Mammary microvascular endothelial cell (primary cell): ENCODE data around the genes OR13J1, HRCT1, OR2S2 and MELK.

GRCh38 chr9:35682550-35683277 lies 7.0 kb downstream of the TPM2 start:
- RAMPAGE, long total RNA: no peak

- RAMPAGE, long total RNA: no peak
Measured at GRCh38 chr9:35697885-35698989, 8.5 kb upstream of the TPM2 start.

GRCh38 chr9:35710491-35711045 lies 20.8 kb upstream of the TPM2 start:
- RAMPAGE, long total RNA: no peak

DNA sequence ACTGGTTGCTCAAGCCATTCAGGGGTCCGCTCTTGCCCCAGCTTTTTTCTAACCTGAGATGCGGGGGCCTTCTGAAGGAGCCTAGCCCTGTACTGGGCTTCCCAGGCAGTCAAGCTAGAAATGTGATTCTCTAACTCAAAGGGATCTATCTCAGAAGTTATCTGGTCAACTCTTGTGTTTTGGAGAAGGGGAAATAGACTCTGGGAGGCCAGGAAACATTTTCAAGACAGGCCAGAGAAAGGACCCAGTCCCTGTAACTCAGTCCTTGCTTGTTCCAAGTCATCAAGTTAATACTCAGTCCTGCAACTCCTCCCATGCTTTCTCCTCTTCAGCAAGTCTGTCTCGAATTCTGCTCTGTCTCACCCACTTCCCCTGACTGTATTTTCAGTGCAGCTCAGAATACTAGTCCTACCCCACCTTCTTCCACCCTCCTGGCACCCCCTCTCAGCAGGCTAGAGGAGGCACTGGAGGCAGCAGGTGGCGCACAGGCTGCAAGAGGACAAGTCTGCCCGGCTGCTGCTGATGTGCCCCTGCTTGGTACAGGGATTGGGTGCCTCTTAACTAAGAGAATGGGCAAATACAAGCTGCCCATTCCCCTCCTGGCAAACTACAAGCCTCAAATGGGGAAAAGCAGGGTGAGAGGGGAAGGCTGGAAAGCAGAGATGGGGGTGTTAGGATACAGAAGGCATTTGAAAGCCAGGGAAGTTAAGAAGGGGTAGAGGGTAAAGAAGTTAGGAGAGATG lies 5.2 kb downstream of the TLN1 start:
- RAMPAGE, long total RNA: no peak

GRCh38 chr9:35746608-35747438 lies 2.2 kb downstream of the GBA2 start:
- RAMPAGE, long total RNA: no peak

GRCh38 chr9:35770901-35771380 lies 16.9 kb upstream of the MSMP start:
- RAMPAGE, long total RNA: no peak

DNA sequence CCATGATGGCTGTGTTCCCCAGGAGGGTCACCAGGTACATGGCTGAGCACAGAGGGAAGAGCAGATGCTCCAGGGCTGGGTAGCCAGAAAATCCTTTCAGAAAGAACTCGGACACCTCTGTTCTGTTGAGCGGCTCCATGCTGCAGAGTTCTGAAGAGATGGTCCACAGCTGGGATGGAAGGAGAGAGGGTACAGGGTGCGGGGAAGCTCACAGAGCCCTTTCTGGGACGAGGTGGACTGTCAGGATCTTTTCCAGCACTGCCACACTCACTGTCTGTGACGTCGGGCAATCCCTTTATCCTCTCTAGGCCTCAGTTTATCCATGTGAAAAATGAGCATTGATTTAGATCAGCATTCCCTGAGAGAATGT lies at the start of gene OR13J1:
Gene OR13J1, minus strand, starts transcription at position 139 of the 370 bp plus-strand sequence.
- RAMPAGE, long total RNA: no peak

- RAMPAGE, long total RNA: no peak
Measured at GRCh38 chr9:35905716-35906337, at the start of gene HRCT1. TSS of gene HRCT1 (plus strand) at chr9:35906202.

DNA sequence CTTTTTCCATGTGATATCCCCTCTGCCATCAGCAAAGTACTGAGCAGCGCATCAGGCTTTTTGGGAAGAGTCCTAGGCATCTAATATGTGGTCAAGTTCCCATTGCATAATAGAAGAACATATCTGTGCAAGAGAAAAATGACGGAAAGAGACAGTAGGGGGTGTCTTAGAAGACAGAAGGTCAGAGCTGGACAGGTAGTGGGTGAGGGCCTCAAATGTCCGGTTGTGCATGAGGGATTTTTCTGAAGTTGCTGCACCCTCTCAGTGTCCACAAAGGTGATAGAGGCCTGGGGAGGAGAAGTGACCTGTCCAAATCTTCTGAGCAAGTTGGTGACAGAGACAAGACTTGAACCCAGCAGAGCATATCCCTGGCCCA lies at the start of gene OR2S2:
Gene OR2S2, minus strand, starts transcription at position 66 of the 376 bp plus-strand sequence.
- RAMPAGE, long total RNA: no peak

DNA sequence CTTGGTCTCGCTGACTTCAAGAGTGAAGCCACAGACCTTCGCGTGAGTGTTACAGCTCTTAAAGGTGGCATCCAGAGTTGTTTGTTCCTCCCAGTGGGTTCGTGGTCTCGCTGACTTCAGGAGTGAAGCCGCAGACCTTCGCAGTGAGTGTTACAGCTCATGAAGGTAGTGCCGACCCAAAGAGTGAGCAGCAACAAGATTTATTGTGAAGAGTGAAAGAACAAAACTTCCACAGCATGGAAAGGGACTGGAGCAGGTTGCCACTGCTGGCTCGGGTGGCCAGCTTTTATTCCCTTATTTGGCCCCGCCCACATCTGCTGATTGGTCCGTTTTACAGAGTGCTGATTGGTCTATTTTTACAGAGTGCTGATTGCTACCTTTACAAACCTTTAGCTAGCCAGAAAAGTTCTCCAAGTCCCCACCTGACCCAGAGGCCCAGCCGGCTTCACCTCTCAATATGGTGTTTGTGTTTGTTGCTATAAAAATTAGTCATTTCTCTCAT lies 49.7 kb downstream of the RECK start:
- RAMPAGE, long total RNA: no peak

DNA sequence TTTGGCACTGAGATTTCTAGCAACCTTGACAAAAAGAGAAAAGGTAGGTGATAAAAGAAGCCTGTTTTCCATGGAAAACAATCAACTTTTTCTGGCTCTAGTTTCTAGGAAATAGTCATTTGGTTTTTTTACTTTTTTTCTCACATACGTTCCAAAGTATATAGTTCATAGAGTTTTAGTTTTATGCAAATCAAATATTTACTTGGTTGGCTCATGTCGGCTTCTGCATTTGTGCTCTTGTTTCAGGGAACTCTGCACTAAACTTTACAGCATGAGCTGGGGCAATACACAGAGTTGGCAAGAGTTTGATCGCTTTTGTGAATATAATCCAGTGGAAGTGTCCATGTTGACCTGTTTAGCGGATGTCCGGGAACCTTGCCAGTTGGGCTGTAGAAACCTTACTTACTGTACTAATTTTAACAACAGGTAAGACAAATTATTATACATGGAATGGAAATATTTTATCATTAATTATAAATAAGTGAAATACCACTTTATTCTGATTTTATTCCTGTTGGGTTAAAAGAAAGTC lies 45.5 kb upstream of the GLIPR2 start:
- RAMPAGE, long total RNA: no peak

DNA sequence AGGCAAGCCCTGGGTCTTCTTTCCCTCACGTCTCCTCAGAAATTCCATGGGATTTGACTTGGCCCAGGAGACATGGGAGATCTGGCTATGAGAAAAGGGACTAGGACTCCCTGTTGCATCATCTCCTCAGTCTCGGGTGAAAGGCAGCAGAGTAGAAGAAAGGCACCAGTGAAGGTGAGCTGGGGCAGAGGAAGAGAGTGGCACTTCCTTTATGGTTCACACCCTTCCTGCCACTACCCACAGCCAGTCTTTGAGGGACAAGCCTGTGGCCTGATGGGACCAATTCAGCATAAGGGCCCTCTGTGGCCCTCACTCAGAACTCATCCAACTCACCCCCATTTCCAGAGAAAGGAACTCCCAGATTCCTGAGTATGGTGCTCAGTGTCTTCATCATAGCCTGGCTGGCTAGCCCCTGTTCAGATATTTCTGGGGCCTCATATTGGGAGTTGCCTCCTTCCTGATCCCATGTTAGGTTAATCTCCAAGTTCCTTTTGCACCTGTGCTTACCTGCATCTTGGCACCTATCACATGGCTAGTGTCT lies 8.4 kb downstream of the GLIPR2 start:
- RAMPAGE, long total RNA: no peak

GRCh38 chr9:36153149-36153502 lies 16.1 kb upstream of the CCIN start:
- RAMPAGE, long total RNA: no peak

DNA sequence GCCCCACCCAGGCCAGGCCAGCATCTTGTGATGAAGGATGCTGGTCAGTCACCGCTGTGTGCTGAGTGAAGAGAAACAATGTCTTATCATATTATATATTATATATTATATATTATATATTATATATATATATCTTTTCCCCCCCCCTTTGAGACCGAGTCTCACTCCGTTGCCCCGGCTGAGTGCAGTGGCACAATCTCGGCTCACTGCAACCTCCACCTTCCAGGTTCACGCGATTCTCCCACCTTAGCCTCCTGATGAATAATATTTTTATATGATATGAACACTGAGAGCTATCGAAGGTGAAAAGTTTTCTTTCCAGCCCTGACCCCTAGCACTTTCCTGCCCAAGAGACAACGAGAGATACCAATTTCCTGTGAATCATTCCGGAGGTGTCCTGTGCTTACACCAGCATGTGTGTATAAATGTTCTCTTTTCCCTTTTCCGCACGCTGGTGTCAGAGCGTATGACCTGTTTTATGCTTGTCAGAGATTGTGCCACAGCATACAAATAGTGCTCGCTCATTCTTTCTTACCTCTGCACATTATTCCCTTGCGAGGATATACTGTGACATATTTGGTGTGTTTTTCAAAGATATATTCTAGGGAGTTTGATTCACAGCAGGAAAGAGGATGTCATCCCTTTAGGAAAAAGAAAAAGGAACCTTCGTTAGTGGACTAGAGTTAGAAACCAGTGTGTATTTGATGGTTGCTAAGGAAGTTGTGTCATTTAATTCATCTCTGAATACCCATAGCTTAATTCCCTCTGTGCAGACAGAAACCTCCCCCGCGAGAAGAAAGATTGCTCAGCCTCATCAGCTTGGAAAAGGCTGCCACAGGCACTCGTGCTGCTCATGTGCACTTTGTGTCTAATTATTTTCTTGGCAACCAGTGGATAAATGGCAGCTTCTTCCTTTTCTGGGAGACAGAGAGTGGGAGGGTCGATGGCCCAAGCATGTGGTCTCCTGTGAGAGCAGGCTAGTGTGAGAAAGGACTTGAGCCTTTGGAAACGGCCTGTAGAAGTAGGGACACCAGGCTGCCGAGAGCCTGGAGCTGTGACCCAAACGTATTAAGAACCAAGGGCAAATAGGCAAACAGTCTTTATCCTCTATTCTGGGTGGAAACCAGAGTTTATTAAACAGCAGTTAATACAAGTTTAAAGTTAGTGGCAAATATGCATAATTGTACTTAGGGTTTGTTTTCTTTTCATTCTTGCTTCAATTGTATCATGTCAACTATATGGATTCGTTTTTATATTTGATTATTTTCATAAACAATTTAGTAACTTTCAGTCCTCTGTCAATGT lies 14.8 kb upstream of the CCIN start:
- RAMPAGE, long total RNA: no peak

GRCh38 chr9:36160132-36160877 lies 8.9 kb upstream of the CCIN start:
- RAMPAGE, long total RNA: no peak

GRCh38 chr9:36252254-36252518 lies 6.1 kb downstream of the GNE start:
- RAMPAGE, long total RNA: no peak

DNA sequence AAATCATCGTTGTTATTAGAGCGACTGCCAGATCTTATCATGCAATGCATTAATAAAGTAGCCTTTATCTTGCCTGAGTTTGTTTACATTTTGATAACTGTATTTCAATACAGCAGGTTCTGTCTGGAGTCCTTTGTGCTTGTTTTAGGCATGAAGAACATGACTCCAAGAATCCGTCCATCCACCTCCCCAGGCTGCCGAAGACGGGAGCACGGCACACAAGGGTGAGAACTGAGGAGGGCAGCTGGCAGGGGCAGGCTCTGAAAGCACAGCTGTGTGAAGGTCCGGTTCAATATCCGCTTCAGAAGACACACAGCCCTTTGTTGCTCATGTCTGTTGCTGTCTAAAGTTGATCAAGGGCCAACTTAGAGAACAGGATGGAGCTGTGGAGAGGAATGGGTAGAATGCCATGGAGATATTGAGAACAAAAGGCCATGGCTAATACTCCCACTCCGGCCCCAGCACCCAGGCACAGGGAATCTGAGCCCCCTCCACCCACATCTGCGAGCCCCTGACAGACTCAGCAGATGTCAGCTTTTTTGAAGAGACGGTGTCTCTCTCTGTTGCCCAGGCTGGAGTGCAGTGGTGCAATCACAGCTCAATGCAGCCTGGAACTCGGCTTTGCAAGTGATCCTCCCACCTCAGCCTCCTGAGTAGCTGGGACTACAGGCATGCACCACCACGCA lies 58.5 kb upstream of the GNE start:
- RAMPAGE, long total RNA: no peak

DNA sequence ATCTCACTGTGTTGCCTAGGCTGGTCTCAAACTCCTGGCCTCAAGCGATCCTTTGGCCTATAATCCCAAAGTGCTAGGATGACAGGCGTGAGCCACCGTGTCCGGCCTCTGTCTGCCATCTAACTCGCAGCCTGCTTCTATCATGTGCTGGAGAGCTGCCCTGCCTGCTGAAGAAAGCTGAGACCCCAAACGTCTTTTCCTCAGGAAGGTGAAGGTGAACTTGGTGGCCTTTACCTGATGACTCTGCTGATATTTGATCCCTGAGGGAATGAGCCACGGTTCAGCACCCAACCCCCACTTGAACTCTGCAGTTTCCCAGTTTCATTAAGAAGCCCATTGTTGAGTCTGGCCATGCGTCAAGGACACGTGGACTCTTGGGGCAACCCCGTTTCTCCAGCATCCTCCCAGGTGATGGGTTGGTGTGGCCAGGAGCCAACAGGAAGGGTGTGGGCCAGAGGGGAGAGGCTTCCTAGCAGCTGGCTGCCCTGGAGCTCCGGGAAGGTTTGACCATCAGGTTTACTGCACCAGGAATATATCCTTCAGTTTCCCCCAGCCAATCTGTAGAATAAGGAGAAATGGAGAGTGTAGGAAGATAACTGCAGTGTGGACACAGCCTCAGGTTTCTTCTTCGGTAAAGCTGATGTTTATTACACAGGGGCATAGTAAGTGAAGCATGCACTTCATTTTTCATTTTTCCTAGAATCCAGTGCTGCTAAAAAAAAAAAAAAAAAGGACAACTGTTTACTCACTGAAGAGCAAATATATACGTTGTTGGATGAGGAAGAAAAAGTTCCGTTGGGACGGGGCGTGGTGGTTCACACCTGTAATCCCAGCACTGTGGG lies 59.6 kb upstream of the GNE start:
- RAMPAGE, long total RNA: no peak

DNA sequence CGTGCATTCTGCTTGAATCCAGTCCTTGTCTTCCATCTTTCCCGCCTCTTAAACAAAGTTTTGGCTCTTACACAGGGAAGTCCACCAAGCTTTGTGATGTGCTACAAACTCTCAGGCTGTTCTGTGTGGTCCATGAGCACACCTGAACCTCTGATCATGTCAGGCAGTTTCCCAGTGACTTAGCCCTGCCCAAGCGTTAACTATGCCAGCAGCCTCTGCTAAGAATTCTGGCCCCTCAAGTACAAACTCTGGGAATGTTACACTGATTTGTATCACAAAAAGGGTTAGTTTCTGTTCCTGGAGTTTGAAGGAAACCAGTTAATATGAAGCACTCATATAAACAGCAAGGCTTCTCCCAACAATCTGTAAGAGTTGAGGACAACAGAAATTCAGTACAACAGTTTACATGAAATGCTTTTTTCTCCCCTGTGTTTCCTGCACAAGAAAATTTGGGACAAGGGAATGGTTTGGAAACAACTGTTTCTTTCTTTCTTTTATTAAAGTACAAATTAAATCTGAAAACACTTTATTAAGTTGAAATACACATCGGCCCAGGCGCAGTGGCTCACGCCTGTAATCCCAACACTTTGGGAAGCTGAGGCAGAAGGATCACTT lies 46.0 kb upstream of the RNF38 start:
- RAMPAGE, long total RNA: no peak

GRCh38 chr9:36572621-36573454 lies at the start of gene MELK:
TSS of gene MELK (plus strand) at chr9:36572895.
- RAMPAGE, long total RNA: start-site peak on the plus strand at chr9:36572895-36572941, 445 and 118 reads in 2 replicates